Frontal cortex (tissue), 2 donors: Measurements from ENCODE around the genes C12orf4, DYRK4 and CD9.

GRCh38 chr12:4288432-4289891 is 15.4 kb downstream of the CCND2 start:
- RAMPAGE, long total RNA = no peak

DNA sequence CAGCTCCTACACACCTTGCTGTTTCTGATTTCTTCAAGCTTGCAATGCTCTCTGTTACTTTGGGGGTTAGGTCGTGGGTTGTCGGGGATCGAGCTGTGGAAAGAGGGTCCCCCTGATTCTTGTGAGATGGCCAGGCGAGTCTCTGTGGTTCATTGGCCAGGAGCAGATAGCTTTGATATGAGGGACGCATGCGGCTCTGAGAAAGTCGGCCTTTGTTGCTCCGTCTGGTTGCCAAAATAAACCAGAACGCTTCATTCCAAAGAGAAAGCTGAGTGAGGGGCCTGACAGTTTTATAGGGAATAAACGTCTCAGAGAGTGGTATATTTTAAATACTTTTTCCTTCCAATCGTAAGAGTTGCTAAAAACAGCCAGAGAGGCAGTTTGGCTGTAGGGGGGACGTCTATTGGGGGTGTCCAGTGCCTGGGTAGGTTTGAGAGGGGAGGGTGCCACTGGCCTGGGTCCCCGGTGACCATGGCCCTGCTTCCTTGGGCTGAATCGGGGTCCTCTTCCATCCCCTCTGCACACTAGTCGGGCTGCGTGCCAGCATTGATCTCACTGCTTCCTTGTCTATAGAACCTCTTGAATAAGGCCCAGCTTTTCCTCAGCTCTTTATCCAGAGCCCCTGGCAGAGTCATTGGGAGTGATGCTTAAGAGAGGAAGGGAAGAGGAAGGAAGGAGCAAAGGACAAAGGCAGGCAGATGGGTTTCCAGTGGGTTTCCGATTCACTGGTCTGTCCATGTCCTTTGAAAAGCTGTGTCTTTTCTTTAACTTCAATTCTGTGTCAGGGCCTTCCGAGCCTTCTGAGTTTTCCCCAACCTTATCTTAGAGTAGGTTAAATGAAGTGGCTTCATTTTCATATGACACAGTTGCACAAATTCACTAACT is 19.1 kb downstream of the CCND2 start:
- RAMPAGE, long total RNA = no peak

DNA sequence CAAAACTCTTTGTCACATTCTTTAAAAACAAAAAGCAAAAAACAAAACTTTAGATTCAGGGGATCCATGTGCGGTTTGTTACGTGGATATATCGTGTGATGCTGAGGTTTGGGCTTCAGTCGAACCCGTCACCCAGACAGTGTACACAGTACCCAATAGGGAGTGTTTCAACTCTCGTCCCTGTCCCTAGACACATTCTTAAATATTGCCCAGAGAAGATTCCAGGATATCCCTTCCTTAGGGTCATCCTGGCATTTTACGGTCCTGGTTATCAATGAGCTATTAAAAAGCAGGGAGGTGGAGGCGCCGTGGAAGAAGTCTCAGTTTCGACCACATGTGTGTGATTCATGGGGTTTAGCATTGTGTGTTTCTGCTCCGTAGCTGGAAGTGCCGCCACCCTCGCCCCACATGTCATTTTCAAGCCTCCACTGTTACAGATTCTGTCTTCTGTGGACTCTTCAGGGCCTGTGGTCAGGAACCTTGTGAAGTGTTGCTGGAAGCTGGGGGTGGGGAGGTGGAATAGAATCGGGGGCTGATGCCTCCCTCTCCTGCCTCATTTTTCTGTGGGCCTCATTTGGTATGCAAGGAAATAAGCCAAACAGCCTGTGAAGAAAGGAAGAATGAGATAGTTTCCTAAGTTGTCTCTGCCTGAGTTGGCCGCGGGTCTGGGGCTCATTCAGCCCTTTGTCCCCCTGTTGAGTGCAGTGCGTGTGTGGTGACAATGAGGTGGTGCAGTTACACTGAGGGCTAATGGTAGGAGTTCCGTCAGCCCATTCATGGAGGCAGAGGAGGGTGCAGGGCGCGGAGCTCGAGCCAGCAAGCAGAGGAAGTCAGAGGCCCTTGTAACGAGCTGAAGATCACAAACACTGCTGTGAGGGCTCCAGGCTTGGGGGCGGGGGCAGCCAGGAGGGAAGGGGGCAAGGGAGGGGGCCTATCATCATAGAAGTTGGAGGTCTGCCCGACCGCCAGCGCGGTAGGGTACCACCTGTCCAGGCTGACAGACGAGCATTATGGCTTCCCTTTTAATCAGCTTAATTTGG is 20.1 kb downstream of the CCND2 start:
- RAMPAGE, long total RNA = no peak

GRCh38 chr12:4537911-4538650 is at the start of gene C12orf4:
Gene C12orf4 (minus strand): TSS chr12:4538469.
- RAMPAGE, long total RNA = no peak

GRCh38 chr12:4561816-4562734 is at the start of gene DYRK4:
Gene DYRK4 (plus strand): TSS chr12:4562208.
- RAMPAGE, long total RNA = no peak

DNA sequence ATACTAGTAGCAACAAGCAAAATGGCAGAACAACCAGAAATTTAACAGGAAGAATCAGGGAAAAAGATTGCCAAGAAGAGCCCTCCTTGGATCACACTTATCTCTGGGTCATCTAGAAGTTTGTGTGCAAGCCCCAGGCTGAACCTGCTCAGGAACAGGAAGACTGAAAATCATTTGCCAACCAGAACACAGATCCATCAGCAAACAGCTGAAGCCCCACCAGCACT is 15.7 kb downstream of the GALNT8 start:
- RAMPAGE, long total RNA = no peak

DNA sequence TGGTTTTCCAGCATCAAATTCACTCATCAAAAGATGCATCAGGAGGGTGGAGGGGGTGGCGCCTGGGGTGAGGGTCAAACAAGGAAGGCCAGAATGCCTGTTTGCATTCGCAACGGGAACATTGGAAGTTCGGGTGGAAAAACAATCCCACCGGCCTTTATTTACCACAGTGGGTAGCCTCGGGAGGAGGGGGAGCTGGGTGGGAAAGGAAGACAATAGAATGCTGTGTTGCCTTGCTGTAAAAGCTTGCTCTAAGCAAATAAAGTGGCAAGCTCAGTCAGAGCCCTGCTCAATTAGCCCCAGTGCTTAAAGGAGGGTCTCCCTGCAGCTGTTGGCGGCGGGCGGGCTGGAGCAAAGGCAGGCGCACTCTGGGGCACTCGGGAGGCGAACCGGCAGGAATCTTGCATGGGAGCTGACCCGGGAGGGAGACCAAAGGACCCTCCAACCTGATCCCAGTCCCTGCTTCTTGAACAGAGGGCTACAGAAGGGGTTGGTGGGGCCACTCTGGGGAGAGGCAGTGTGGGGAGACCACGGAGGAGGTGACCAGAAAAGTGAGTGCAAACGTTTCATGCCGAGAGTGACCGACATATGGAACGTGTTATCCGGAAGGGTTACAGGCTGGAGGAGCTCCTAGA is 48.4 kb downstream of the NTF3 start:
- RAMPAGE, long total RNA = no peak

- RAMPAGE, long total RNA = no peak
These were observed 54.0 kb downstream of the VWF start for GRCh38 chr12:6070328-6070991.

- RAMPAGE, long total RNA = no peak
These were observed 638 bp upstream of the CD9 start for GRCh38 chr12:6199226-6200298.

GRCh38 chr12:6200299-6201120 is at the start of gene CD9:
Gene CD9 (plus strand): TSS chr12:6200400.
- RAMPAGE, long total RNA = start-site peak on the plus strand at chr12:6200333-6200416, 567 and 19 reads in 2 replicates

- RAMPAGE, long total RNA = no peak
These were observed 18.1 kb downstream of the CD9 start for GRCh38 chr12:6218117-6218977.

DNA sequence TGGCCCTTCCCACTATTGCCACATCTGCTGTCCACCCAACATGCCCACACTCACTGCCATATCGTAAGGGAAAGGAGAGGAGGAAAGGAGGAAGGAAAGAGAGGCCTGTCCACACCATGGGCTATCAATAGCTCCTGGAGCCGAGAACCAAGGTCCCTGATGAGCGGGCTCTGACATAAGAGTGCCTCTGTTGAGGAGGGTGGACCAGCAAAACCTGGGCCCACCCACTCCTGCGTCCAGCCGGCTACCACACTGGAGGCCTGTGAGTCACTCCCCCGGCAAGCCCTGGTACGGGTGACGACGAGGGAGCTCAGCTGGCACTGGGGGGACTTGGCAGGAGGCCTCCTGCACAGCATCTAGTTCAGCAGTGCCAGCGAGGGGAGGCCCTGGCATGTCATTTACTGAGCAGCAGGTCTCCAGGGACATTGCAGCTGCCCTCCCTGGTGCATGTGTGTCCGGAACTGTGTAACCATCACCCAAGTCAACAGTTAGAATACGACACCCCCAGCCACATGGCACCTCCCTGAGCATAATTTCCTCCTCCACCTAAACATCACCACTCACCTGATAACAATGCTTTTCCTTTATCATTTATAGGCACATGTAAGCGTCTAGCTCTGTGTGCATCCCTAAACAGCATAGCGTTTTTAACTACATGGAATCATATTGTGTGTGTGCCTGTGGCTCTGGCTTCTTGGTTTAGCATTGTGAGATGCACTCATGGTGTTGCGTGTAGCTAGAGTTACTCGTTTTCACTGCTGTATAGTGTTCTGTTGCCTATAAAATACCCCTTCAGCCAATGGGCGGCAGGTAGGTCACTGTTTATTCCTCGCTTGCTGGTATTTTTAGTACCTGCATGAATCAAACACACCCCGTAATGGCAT is 24.4 kb downstream of the CD9 start:
- RAMPAGE, long total RNA = no peak

DNA sequence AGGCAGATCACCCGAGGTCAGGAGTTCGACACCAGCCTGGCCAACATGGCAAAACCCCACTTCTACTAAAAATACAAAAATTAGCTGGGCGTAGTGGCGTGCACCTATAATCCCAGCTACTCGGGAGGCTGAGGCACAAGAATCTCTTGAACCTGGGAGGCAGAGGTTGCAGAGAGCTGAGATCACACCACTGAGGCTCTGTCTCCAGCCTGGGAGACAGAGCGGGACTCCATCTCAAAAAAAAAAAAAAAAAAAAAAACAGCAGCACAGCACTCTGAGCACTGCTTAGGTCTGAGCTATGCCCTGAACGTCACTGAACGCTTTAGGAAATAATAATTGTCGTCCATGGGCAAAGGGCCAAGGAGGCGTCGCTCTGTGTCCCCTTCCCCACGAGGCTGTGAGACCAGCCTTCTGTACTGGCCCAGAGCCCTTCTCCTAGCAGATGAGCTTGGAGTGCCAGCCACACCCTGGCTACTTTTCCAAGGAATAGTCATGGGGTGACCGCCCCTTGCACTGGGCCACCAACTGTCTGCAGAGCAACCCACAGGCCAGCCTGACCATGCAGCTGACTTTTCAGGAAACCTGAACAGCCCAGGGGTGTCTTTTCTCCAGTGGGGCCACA is 28.2 kb downstream of the CD9 start:
- RAMPAGE, long total RNA = no peak

DNA sequence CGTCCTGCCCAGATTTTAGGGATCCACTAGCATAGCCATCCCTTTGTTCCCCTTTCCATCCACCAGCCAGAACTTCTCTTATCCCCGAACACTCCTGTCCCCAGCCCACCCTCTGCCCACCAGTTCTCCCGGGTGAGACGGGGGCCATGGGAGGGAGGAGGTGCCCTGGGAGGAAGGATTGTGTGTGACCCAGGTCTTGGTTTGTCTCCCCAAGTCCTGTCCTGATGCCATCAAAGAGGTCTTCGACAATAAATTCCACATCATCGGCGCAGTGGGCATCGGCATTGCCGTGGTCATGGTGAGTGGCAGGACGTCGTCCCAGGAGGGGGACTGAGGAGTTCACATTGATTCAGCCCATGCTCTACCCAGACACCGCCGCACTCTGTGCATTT is 35.8 kb downstream of the CD9 start:
- RAMPAGE, long total RNA = no peak

DNA sequence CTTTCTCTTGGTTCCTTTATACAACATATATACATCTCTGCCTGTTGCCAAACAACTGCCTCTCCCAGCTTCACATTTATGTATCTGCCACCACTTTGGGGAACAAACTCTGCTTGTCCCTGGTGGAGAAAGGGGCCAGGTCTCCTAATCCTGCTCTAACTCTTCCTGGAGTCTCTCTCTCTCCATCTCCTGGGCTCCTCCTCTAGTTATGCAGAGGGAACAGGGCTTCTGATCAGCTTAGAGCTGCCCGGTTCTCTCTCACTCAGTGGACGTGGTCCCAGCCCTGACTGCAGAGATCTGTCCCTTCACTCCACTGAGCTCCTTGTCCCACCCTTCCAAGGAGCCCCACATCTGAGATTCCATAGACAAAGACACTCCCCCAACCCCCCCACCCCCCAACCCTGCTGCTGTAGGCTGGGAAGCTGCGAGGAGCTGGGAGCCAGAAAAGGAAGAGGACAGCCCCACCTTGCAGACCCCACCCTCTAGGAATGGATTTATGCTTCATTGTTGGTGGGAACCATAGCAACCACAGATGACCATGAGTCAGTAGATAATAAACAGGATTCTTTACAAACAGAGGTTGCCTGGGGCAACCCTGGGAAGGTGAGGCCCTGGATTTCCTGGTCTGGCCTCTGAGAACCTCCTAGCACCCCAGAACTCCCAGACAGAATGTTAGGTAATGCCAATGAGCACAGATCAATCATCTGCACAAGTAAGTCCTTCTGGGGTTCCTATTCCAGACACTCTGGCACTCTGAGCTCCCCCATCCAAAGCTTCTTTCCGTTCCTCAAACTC is 15.5 kb upstream of the PLEKHG6 start:
- RAMPAGE, long total RNA = no peak

DNA sequence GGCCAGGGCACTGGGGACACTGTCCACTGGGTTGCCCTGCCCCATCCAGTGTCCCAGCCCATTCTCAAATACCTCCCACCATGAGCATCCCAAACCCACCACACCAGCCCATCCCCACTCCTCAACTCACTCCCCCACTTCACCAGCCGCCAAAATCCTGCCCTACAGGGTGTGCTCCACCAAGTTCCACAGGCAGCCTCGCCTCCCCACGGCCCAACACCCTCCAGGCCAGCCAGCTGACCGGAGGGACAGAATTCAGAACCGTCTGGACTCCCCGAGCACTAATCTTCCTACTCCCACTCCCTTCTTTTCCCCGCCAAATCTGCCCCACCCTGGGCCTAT is 773 bp downstream of the TNFRSF1A start:
- RAMPAGE, long total RNA = no peak

GRCh38 chr12:6368600-6368966 is 6.8 kb downstream of the SCNN1A start:
- RAMPAGE, long total RNA = no peak

GRCh38 chr12:6372376-6373401 is 2.7 kb downstream of the SCNN1A start:
- RAMPAGE, long total RNA = no peak

DNA sequence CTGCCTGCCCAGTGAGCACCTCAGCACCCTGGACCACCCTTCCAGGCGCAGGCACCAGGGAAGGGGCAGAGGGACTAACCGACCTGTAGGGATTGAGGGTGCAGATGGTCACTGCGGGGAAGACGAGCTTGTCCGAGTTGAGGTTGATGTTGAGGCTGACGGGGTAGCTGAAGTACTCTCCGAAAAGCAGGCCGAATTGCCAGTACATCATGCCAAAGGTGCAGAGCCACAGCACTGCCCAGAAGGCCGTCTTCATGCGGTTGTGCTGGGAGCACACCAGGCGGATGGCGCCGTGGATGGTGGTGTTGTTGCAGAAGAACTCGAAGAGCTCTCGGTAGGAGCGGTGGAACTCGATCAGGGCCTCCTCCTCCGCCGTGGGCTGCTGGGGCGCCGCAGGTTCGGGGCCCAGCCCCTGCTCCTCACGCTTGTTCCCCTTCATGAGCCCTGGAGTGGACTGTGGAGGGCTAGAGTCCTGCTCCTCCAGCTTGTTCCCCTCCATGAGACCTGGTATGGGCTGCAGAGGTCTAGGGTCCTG is 1.0 kb downstream of the SCNN1A start:
- RAMPAGE, long total RNA = no peak

- RAMPAGE, long total RNA = no peak
These were observed 28.2 kb upstream of the CD27 start for GRCh38 chr12:6416540-6416972.